BE2C (cell line): ENCODE data around the gene RSBN1.

- RRBS, result no CpG with 5 or more reads among the region's 5 CpGs
Measured at GRCh38 chr1:113027013-113027988, 45.7 kb upstream of the LRIG2 start.

DNA sequence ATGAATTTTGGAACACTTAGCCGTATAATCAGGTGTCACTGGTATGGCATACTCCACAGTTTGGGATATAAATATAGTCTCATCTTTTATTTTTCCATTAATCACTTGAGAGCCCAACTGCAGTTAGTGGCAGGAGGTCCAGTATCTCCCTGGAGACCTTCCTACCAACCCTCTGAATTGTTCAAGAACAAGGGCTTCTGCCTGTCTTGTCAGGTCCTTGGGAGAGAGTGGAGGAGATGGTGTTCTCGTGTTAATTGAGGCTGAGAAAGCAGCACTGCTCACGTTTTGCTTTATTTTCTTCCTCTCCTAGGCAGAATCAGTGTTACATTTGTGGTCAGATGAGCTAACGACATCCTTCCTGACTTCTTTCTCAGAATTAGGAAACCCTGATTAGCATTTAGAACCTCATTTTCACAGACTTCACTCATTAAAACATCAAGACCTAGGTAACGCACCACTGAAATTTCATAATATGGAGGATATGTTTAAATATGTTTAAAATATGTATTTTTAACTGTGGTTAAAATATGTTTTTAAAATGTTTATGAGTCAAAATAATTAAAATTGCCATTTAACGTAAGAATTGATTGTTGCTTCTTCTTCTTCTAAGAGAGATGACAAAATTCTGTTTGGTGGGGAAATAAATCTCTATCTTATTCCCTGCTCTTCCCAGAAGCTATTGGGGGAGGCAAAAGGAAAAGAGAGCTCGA, 26.4 kb upstream of the LRIG2 start:
- RRBS, result no CpG with 5 or more reads among the region's 7 CpGs

- RRBS, result no CpG with 5 or more reads among the region's 5 CpGs
Measured at GRCh38 chr1:113253098-113253686, 137.1 kb upstream of the MAGI3 start.

DNA sequence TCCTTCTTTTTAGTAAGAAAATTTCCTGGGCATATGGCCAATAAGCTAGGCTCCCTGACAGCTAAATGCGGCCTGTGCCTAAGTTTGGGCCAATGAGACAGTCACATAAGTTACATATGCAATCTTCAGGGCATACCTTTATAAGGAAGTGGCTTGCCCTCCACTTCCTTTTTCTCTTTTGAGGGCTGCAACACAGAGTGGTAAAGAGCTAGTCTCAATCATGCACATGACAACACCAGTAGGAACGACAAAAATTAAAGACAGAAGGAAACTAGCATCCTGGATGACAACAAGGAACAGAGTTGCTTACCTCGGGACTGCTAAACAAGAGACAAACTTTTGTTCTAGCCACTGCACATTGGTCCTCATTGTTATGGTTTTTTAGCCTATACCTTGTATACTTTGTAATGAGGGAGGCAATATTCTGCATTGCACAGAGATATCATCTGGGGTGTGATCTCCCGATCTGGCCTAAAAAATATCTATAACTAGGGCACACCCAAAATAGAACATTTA, 24.3 kb upstream of the PHTF1 start:
- RRBS, result no CpG with 5 or more reads among the region's 4 CpGs

GRCh38 chr1:113812353-113812788, at the start of gene RSBN1:
TSS of gene RSBN1 (minus strand) at chr1:113812476.
- RRBS, result no CpG with 5 or more reads among the region's 36 CpGs

- RRBS, result no CpG with 5 or more reads among the region's 2 CpGs
Measured at GRCh38 chr1:113859443-113859832, 27.9 kb downstream of the BCL2L15 start.

- RRBS, result no CpG with 5 or more reads among the region's 3 CpGs
Measured at GRCh38 chr1:113954460-113954987, 24.8 kb upstream of the OLFML3 start.

- RRBS, result no CpG with 5 or more reads among the region's 4 CpGs
Measured at GRCh38 chr1:113965877-113966490, 13.3 kb upstream of the OLFML3 start.

DNA sequence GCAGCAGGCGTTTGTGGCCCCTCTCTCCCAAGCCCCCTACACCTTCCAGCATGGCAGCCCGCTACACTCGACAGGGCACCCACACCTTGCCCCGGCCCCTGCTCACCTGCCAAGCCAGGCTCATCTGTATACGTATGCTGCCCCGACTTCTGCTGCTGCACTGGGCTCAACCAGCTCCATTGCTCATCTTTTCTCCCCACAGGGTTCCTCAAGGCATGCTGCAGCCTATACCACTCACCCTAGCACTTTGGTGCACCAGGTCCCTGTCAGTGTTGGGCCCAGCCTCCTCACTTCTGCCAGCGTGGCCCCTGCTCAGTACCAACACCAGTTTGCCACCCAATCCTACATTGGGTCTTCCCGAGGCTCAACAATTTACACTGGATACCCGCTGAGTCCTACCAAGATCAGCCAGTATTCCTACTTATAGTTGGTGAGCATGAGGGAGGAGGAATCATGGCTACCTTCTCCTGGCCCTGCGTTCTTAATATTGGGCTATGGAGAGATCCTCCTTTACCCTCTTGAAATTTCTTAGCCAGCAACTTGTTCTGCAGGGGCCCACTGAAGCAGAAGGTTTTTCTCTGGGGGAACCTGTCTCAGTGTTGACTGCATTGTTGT, 6.1 kb upstream of the OLFML3 start:
- RRBS, result no CpG with 5 or more reads among the region's 10 CpGs

DNA sequence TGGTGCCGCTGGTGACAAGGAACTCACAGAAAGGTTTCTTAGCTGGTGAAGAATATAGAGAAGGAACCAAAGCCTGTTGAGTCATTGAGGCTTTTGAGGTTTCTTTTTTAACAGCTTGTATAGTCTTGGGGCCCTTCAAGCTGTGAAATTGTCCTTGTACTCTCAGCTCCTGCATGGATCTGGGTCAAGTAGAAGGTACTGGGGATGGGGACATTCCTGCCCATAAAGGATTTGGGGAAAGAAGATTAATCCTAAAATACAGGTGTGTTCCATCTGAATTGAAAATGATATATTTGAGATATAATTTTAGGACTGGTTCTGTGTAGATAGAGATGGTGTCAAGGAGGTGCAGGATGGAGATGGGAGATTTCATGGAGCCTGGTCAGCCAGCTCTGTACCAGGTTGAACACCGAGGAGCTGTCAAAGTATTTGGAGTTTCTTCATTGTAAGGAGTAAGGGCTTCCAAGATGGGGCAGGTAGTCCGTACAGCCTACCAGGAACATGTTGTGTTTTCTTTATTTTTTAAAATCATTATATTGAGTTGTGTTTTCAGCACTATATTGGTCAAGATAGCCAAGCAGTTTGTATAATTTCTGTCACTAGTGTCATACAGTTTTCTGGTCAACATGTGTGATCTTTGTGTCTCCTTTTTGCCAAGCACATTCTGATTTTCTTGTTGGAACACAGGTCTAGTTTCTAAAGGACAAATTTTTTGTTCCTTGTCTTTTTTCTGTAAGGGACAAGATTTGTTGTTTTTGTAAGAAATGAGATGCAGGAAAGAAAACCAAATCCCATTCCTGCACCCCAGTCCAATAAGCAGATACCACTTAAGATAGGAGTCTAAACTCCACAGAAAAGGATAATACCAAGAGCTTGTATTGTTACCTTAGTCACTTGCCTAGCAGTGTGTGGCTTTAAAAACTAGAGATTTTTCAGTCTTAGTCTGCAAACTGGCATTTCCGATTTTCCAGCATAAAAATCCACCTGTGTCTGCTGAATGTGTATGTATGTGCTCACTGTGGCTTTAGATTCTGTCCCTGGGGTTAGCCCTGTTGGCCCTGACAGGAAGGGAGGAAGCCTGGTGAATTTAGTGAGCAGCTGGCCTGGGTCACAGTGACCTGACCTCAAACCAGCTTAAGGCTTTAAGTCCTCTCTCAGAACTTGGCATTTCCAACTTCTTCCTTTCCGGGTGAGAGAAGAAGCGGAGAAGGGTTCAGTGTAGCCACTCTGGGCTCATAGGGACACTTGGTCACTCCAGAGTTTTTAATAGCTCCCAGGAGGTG, 3.2 kb upstream of the OLFML3 start:
- RRBS, result no CpG with 5 or more reads among the region's 6 CpGs

DNA sequence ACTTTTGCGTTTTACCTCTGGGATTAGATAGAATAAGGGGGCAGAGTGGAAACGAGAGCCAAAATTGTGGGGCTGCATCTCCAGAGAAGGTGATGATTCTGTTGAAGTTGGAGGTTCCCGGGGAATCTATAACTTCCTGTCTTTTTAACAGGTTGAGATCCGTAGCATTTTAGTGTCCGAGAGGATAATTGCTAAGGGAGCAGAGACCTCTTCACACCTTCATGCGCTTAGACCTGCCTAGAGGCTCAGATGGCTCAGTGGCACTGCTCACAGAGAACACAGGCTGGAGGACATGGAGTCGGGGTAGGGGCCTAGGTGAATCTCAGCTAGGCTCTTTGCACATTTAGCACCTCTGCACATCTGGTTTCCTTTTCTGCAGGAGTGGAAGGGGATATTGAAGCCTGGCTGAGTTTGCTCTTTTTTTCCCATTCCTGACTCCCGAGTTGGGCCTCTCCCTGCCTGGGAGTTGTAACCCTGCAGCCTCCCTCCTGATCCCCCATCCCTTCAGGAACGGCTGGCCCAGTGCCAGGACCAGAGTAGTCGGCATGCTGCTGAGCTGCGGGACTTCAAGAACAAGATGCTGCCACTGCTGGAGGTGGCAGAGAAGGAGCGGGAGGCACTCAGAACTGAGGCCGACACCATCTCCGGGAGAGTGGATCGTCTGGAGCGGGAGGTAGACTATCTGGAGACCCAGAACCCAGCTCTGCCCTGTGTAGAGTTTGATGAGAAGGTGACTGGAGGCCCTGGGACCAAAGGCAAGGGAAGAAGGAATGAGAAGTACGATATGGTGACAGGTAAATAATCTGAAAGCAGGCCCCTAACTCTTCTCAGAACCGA, 768 bp downstream of the OLFML3 start:
- RRBS, result no CpG with 5 or more reads among the region's 18 CpGs

- RRBS, result no CpG with 5 or more reads among the region's 6 CpGs
Measured at GRCh38 chr1:114405460-114405878, 105.5 kb downstream of the TRIM33 start.

DNA sequence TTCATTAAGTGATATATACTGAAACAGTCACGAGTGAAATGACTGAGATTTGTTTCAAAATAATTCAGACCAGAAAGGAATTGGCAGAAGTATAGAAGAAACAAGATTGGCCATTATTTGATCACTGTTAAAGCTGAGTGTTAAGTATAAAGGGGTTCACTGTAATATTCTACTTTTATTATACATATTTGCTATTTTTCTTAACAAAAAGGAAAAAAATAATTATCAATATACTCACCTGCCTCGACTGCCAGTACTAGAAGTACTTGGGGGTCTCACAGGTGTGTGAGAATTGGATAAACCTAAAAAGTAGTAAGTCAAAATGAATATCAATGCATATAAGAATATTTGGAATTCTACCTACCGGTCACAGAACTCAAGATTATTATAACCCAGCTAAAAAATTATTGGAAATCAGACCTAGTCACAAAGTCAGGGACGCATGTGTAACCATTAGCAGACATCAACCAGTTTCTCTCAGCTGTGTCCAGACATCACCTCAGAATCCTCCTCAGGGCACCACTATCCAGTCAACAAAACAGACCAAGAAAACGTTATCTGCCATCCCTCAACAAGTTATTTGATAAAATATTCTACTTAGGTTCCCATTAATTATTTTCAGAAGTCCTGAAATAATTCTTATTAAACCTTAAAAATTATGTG, 102.4 kb downstream of the TRIM33 start:
- RRBS, result no CpG with 5 or more reads among the region's 5 CpGs

- RRBS, result 2% methylated on average over 10 of the region's 25 CpGs
Measured at GRCh38 chr1:114511390-114511678, 331 bp upstream of the TRIM33 start.

- RRBS, result no CpG with 5 or more reads among the region's 6 CpGs
Measured at GRCh38 chr1:114726072-114726769, 9.7 kb upstream of the NRAS start.

DNA sequence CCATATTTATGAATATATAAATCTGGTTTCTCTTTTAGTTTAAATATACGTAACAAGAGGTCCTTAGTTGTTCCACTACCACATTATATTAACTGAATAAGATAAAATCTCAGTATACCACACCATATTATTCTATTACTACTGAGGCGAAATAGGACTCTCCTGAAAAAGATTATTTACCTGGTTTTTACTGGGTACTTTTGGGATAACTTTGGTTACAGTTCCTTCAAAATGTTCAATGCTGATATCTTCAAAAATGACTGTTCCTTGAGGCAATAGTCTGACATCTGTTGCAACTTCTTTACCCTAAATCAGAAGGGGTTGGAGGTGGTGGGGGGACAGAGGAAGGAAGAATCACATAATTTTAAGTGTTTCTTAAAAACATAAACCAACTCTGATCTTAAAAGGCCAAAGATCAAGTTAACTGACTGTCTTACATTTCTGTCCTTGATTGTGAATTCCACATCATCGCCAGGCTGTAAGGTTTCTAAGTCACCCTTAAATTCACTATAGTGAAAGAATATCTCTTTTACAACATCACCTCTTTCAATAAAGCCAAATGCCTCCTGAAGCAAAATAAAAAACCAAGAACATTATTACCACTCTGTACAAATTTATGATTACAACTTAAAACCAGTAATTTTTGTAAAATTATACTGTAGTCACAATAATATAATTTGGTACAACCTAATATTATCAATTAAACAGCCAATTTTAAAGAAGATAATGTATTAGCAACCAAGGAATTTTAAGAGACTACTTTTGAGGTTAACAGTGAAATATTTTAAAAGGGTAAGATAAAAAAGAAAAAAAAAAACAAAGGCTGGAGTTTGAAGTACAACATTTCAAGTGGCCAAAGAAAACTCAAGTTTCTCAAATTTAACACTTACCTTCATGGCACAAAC, 17.2 kb upstream of the NRAS start:
- RRBS, result no CpG with 5 or more reads among the region's 3 CpGs

GRCh38 chr1:115056163-115056889, 26.7 kb downstream of the TSHB start:
- RRBS, result no CpG with 5 or more reads among the region's 13 CpGs

DNA sequence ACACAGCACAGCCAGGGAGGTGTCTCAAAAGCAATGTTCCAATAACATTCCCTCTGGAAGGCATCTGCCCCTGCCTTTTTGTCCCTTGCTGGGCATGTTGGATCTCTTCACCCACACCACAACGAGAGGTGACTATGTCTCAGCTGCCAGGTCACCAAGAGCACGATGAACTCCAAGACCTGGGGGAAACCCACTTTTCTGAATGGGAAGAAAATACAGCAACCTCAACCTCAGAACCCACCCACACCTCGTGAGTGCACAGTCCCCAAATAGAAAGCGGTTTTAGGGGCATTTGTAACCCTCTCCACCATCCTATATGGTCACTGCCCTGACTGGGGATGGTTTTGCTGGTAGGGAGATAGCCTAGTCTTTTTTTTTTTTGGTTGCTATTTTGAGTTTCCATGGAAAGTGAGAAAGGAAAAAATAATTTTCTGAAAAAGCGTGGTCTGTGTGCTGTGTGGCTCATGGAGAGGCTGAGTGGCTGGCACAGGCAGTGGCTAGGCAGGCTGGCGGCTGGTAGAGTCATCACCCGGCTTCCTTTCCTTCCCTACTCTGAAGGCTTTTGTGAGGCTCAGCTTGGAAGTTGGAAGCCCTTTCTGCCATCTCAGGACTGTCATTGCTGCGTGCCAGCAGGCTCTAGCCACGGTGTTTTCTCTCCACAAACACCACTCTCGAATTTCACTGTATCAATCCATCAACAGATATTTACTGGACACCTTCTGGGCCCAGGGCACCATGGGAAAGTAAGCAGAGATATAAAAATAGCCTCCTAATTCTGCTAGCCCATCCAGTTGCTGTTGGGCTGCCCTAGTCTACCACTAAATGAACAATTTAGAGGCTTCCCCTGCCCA, 15.8 kb downstream of the TSPAN2 start:
- RRBS, result no CpG with 5 or more reads among the region's 10 CpGs

DNA sequence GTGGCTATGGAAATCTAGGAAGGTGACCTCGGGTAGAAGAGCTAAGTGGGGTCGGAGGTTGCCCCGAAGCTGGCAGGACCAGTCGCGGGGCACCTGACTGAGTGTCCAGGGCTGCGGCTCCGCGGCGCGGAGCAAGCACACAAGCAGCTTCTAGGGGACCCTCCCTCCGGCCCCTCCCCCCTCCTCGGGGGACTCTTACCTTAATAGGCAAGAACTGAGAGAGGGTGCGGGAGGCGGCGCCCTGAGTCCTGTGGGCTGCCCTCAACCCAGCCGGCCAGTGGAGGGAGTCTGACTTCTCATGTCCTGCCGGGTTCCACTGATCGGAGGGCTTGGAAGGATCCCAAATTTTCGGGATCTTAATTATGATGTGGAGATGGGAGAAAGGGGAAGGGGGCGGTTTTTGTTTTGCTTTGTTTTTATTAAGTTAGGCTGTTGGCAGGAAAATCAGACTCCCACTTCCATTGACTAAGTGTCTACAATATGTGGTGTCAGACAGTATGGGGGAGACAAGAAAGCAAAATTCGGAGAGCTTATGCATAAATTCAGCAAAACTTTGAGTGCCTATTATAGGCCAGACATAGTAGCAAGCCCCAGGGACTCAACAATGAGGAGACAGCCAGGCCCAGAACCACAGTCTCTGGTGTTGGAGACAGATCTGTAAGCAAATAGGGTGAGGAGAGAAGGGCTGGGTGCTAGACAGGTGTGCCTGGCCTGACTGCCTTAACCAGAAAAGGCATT, 701 bp upstream of the TSPAN2 start:
- RRBS, result 5% methylated on average over 4 of the region's 21 CpGs

DNA sequence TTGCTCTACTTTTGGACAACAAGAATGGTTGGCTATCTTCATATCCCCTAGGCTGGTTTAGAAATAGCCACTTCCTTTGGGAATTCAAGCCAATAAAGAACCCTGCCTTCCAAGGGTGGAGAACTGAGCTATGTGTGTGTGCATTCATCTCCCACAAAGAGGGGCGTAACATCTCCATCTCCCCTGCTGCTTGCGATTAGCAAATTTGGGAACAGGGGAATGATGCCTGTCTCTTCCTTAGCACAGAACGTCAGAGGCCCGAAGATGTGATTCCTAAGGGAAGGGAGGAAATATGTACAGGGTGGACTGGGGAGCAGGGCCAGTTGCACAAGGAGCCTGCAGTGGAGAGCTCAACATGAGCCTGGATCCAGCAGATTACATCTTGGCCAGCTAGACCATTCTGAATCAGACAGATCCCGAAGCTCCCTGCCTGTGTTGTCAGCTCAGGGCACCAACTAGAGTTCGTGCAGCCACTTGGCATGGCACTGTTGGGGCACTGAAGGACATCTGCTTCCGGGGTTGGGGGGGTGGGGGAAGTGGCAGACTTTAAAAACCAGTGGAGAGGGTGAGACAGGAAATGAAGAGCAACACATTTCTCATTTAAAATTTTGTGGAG, 118.1 kb downstream of the NGF start:
- RRBS, result no CpG with 5 or more reads among the region's 7 CpGs